ENCODE measurements around a stretch of chr6.

- PRO-cap: no peak
These were observed 53.6 kb downstream of the ZDHHC14 start for GRCh38 chr6:157434552-157435063.

- PRO-cap: no peak
These were observed 175.5 kb upstream of the SNX9 start for GRCh38 chr6:157647336-157648137.

DNA sequence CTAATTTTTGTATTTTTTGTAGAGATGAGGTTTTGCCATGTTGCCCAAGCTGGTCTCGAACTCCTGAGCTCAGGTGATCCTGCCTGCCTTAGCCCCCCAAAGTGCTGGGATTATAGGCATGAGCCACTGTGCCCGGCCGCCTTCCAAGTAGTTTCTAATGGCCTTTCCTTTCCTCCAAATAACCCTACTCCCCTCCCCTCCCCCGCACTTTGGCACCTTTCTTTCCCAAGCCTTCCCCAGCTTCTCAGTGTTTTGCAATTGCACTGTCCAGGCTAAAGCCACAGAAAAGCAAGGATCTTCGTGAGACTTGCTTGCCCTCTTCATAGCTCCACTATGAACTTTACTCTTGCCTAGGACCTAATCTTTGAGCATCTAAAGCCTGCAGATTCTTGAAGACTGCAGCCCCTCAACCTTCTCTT, 152.6 kb upstream of the SNX9 start:
- PRO-cap: no peak

- PRO-cap: no peak
These were observed 109.4 kb upstream of the SNX9 start for GRCh38 chr6:157713593-157714007.

DNA sequence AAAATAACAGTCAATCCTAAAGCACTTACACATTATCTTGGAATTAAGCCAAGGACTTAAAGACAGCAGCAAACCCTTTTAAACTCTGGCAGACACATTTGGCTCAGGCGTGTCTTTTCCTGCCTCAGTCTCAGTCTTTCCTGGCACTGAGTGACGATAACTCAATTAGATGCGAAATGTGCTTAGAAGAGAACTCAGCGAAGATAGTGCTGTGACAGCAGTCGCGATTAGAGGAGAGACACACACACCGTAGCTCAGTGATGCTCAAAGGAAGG, 103.7 kb upstream of the SNX9 start:
- PRO-cap: no peak

DNA sequence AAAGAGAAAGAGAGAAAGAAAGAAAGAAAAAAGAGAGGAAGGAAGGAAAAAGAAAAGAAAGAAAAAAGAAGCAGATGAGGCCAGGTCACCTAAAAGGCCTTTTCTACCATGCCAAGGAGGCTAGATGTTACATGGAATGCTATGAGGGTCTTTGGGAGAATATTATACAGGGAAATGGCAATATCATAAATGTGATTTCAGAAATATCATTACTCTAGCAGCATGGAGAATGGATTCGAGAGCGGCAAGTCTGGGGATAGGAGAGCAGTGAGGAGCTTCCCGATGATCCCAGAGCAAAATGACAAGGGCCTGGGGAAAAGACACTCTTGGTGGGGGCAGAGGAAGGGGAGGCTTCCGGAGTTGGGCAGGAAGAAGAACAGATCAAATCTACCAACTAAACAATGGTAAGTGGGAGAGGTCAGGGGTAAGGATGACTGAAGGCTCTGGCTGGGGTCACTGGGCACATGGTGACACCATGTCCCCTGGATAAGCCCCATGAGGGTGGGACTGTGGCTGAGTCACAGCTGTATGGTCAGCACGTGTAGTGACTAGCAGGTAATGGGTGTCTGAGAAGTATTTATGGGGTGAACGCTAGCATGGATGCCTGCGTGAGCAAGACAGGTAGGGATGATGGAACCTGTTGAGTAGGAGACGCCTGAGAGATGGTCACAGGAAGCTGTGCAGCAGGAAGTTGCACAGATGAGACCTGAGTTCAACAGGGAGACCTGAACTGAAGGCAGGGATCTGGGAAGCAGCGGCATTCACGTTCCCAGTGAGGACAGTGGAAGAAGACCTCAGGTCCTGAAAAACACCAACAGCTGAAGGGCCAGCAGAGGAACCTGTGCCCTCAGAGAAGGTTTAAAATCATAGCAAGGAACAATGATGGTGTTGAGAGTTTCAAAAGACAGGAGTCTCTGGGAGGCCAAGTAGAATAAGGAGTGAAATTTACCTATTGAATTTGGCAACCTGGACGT, 64.5 kb upstream of the SNX9 start:
- PRO-cap: no peak

DNA sequence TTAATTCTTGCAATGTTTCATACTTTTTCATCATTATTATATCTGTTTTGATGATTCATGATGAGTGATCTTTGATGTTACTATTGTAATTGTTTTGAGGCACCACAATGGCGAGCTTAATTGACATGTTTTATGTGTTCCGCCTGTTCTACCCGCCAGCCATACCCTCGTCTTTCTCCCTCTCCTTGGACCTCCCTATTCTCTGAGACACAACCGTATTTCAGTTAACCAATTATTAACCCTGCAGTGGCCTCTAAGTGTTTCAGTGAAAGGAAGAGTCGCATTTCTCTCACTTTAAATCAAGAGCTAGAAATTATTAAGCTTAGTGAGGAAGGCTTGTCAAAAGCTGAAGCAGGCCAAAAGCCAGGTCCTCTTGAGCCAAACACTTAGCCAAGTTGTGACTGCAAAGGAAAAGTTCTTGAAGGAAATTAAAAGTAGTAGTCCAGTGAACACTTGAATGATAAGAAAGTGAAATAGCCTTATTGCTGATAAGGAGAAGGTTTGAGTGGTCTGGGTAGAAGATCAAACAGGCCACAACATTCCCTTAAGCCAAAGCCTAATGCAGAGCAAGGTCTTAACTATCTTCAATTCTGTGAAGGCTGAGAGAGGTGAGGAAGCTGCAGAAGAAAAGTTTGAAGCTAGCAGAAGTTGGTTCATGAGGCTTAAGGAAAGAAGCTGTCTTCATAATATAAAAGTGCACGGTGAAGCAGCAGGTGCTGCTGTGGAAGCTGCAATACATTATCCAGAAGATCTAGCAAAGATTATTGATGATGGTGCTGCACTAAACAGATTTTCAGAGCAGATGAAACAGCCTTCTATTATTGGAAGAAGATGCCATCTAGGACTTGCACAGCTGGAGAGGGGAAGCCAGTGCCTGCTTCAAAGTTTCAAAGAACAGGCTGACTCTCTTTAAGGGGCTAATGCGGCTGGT, 58.4 kb downstream of the SNX9 start:
- PRO-cap: no peak

DNA sequence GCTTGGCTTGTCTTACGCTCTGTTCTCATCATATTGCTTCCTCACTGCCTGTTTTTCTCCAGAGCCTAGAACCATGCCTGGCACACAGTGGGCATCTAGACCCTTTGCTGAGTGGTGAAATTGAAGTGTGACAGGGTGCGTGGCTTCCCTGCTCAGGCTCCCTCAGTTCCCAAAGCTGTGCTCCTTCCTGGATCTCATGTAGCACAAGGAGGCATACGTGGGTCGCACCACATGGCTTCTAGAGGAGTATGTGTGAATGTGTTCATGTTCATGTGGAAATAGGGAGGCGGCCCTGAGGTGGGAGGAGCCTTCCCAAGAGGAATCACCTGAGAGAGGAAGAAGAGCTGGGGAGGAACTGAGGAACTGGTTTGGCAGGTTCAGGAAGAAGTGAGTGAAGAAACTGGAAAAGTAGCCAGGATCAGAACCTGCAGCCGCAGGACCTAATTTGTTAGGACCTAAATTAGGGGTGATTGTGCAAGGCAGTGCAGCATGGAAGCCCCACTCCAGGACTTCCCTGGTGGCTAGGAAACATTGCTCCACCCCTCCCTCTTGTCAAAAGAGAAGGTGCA, 20.5 kb downstream of the SYNJ2 start:
- PRO-cap: no peak

DNA sequence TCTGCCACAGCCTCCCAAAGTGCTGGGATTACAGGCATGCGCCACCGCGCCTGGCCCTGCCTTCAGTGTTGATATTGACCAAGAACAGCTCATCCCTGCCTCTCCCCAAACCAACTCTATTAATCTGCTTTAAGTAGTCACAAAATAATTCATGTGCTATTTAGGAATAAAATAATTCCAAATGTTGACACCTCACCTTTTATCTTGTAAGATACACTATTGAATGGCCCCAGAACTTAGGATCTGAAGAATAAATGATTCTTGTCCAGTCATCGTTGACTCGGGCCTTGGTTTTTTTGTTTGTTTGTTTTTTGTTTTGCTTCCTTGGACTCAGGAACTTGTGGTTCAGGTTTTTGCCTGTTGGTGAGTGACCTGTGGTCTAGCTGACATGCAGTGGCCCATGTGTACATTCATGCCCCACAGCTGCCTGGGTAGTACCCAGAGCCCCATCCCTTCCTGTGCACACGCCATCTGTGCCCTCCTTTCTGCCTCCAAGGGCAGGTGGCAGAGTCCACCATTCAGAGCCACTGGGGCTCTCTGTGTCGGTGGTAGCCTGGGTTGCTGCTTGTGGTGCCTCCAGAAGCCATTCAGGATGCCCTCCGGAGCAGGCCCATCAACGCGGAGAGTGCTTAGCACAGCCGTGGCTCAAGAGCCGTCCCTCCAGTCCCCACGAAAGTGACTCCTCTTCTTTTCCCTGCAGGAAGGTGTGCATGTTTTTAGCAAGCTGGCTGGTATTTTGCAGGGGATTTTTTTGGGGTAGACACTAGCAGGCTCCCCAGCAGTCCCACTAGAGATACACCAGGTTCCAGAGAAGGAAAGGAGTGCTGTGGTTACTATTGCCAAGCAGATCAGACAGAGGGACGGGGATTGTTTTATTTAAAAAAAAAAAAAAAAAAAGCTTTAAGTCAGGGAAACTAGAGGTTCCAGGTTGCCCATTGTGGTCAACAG, 85.9 kb downstream of the SYNJ2 start:
- PRO-cap: no peak

- PRO-cap: no peak
These were observed 58.5 kb downstream of the GTF2H5 start for GRCh38 chr6:158226574-158227196.

DNA sequence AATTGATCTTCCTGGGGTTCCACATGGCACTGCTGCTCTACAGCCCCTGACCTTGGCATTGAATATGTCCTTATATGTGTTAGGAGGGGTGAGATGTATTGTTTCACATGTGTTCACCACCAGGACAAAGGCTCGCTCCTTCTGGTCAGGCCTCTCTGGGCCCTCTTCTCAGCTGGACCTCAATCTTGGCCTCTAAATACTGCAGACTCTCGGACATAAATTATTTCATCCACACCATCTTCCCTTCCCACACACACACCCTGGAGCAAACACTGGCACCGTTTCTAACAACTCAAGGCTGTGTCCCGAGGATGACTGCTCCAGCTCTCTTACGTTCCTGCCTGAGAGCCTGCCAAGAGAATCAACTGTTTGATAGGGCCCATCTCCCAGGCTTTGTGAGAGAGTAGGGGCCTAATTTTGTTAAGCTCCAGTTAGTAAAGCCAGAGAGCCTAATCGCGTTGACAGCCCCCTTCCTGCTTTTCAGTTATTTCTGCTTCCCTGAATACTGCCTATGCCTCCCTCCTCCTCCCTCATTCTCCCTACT, 118.3 kb upstream of the TMEM181 start:
- PRO-cap: no peak

DNA sequence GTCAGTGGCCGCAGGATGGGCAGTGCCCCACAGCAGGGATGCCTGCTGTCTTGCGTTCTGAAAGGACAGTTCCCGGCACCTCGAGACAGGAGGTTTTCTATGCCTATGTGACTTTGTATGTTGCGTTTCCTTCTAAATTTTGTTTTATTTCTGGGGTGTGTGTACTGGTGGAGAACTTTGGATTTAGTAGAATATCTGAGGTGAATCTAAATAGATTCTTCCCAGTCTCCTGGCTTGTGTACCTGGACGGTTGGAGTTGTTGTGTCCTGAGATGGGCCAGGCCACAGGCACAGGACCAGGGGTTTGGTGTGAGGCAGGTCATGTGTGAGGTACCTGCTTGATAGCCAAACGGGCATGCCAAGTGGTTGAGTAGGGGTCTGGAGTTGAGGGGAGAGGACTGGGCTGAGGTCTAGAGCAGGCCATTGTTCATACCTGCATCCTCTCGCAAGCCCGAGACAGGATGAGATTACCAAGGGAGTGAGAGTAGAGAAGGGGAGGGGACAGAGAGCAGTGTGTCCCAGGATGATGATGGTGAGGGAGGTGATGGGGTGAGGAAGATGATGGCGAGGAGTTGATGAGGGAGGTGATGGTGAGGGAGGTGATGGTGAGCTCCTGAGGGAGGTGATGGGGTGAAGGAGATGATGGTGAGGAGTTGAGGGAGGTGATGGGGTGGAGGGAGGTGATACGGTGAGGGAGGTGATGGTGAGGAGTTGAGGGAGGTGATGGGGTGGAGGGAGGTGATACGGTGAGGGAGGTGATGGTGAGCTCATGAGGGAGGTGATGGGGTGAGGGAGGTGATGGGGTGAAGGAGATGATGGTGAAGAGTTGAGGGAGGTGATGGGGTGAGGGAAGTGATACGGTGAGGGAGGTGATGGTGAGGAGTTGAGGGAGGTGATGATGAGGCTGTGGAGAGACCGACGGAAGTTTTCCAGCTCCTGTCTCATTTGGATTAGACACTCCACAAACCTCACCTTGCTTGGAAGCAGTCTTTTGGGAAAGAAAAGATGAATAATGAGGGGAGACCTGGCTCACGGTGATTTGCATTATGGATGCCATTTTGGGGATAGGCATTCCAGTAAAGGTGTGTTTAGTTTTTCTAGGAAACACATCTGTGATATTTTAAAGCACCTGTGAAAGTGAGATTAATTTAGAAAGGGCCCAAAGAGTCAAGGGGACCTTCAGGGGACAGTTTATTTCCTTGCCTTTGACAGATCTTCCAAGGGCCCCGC, 6.4 kb downstream of the TMEM181 start:
- PRO-cap: no peak

DNA sequence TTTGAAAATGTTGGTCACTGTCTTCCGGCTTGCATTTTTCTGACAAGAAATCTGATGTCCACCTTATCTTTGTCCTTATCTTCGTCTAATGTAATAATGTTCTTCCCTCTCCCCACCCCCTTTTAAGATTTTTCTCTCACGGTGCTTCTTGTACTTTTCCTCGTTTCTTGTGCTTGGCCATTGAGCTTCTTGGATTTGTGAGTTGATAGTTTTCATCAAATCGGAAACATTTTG, 41.7 kb downstream of the DYNLT1 start:
- PRO-cap: no peak

DNA sequence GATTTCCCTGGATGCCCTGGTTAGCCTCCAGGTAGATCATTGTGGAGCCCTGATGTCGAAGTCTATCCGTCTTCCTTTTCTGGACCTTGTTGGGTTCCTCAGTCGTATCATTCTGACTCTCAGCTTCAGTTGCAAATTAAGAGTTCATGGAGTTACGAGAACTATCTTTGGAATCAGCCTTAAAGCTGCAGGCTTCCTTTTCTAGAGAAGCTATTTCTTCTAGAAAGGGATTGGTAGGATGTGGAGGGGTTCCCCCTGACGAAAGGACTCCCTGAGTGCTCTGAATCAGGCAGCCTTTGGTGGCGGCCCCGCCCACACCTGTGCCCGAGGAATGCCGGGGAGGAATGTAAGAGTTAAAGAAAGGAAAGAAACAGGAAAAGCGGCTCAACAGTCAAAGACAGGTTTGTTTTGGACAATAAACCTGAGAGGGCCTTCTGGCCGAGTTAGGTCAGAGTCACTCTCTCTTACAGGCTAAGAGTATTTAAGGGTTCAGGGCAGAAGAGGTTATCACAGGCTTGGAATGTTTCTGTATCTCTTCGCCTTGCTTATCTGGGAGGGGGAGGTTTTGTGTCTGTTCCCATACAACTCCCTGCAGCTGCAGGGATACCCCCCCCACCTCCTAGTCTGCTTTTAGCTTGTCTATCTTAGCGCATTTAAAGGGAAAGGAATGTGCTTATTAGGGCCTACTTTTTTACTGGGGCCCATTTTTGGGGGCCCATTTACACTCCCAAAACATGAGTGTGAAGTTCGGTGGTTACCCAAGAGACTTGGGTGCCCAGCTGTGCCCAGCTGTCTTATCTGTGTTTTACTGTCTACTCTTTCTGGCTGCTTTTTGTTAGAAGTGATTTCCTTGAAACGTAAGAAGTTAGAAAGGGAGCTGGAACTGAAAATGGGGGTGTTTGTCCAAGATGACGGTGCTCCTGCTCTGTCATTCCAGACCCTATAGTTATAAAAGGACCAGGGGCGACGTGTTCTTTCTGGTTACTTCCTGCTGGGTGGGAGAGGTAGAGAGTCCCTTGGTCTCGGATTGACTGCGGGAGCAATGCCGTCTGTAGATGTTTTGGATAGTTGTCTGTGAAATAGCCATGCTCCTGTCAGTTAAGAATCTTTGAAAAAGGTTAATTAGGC, 32.8 kb downstream of the DYNLT1 start:
- PRO-cap: no peak

GRCh38 chr6:158632057-158632988, 12.2 kb downstream of the DYNLT1 start:
- PRO-cap: no peak

- PRO-cap: no peak
These were observed 1.1 kb upstream of the SYTL3 start for GRCh38 chr6:158648646-158649163.

GRCh38 chr6:158662732-158663789, 13.2 kb downstream of the SYTL3 start:
- PRO-cap: no peak

GRCh38 chr6:158717215-158717567, 67.3 kb downstream of the SYTL3 start:
- PRO-cap: no peak

GRCh38 chr6:158808815-158809693, 10.1 kb downstream of the EZR start:
- PRO-cap: no peak

DNA sequence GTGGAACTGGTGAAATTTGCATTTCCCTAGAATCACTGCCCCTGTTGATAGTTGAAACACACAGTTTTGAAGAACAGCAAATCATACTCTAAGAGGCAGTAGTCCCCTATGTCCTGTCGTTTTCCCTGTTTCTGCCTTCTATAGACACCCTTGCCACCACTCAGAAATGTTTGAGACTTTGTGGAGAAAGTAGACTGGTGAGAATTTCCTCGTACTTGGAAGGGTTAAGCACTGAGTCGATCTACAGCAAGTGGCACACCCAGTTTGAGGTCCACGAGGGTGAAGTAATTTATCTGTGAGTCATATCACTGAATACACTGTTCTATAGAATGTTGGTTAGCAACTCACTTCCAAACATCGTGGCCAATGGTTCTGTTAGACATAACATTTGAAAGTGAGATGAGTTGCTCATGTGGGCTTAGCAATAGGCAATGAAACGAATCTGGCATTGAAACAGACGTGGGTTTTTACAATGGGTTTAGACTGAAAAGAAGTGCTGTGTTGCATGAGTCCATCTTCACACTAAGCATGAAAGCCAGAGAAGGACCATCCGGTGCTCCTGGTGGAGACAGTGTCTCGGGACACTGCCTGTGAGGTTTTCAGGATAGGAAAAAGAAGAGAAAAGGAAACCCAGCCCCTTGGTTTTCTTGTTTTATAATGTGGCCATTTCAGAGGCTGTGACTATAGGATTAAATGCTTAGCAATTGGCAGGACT, 30.8 kb upstream of the EZR start:
- PRO-cap: no peak